Osteoblast (primary cell): ENCODE measurements around the gene SLC38A4.

- CAGE, long polyA plus RNA = no peak
- RRBS = no CpG with 5 or more reads among the region's 9 CpGs
These were observed 121.0 kb upstream of the SLC38A2 start for GRCh38 chr12:46493132-46494320.

- CAGE, long polyA plus RNA = no peak
- RRBS = no CpG with 5 or more reads among the region's 8 CpGs
These were observed 151.6 kb upstream of the SLC38A2 start for GRCh38 chr12:46524010-46524742.

GRCh38 chr12:46548353-46549302 lies 176.1 kb upstream of the SLC38A2 start:
- CAGE, long polyA plus RNA = no peak
- RRBS = no CpG with 5 or more reads among the region's 9 CpGs

DNA sequence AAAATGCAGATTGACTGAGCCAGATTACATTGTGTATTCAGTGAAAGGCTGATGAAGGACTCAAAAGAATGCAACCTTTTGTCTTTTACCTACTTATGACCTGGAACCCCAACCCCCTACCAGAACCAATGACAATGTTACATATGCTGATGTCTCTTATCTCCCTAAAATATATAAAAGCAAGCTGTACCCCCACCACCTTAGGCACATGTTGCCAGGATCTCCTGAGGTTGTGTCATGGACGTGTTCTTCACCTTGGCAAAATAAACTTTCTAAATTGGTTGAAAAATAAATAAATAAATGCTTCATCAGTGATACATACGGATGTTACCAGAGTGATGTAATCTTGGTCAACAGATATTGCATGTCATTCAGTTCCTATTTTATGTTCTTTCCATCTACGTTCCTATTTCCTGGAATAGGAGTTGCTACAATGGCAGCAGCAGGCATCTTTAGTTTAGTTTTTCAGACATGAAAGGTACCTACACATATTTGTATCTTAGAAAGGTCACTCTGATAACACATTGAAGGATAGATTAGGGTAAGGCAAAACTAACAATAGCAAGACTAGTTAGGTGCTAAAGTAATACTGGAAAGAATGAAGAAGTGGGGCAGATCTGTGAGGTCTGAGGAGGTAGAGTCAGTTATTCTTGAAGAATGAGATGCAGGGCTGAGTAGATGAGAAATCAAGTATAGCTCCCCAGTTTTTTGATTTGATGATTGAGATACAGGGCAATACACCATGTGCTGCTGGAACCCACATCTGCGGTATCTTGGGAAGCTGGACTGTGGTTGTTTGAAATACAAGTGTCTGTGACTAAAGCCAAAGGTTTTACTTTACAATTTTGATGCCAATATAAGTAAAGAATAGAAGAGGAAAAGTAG lies 189.7 kb upstream of the SLC38A2 start:
- CAGE, long polyA plus RNA = no peak
- RRBS = no CpG with 5 or more reads among the region's 4 CpGs

DNA sequence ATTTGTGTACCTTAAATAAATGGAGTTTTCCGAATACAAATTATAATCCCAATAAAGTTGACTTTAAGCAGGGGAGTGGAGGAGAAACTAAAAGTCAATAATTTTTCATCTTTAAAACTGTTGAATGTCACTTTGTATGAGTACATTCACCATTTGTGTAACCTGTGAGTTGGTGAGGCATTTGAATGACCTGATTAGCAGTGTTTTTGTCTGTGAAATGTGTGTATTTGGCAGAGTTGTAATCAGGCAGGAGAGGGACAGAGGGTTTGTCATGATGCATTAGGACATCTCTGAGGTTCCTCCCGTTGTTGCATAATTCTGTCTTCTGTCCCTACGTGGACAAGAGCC lies 208.8 kb downstream of the SLC38A4 start:
- CAGE, long polyA plus RNA = no peak
- RRBS = no CpG with 5 or more reads among the region's 3 CpGs

GRCh38 chr12:46799977-46800811 lies 25.6 kb downstream of the SLC38A4 start:
- CAGE, long polyA plus RNA = no peak
- RRBS = no CpG with 5 or more reads among the region's 5 CpGs

DNA sequence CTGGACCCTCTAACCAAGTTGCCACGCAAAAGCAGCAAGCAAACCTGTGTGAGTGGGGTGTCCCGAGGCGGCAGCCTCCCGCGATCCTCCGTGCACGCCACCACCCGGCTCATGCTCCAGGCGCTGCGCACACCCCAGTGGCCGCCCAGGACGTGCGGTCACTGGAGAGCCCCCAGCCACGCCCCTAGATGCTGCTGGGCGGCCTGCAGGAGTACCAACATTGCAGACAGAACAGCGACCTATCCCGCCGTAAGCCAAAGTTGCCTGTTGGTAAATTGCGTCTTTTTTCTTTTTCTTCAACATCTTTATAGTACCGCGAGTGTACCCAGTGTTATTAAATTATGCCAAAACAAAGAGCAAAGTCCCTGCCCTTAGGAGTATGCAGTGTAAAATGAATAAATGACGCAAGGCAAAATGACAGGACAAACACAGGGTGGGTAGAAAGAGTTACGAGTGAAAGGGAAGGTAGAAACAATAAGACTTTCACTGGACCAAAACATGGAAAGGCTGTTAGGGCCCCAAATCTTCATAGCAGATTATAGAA lies at the start of gene SLC38A4:
TSS of gene SLC38A4 (minus strand) at position 139 of the 544 bp plus-strand sequence.
- CAGE, long polyA plus RNA = no peak
- RRBS = no CpG with 5 or more reads among the region's 23 CpGs

DNA sequence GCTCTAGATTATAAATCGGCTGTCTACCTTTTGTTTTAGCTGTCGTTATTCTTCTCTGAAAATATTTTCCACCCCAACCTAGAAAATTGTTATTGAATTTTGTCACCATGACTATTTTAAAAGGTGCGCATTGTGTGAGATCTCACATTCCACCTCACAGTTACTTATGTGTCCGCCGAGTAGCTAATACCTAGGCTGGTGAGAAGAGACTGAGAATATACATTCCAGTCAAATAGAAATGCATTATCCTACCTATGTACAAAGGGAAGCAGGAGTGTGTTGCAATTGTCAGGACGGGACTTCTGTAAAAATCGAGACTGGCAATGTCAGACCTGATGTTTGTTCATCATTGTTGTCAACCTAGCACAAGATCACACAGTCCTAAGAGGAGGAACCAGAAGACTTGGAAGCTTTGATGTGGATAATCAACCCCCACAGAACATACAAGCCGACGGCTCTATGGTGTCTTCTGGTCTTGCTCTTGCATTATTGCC lies 108.8 kb upstream of the SLC38A4 start:
- CAGE, long polyA plus RNA = no peak
- RRBS = no CpG with 5 or more reads among the region's 9 CpGs

- CAGE, long polyA plus RNA = no peak
- RRBS = no CpG with 5 or more reads among the region's 3 CpGs
These were observed 44.0 kb upstream of the PCED1B start for GRCh38 chr12:47035262-47036015.

GRCh38 chr12:47038090-47038801 lies 41.2 kb upstream of the PCED1B start:
- CAGE, long polyA plus RNA = no peak
- RRBS = no CpG with 5 or more reads among the region's 2 CpGs

GRCh38 chr12:47104747-47105480 lies 25.2 kb upstream of the AMIGO2 start:
- CAGE, long polyA plus RNA = no peak
- RRBS = no CpG with 5 or more reads among the region's 13 CpGs

DNA sequence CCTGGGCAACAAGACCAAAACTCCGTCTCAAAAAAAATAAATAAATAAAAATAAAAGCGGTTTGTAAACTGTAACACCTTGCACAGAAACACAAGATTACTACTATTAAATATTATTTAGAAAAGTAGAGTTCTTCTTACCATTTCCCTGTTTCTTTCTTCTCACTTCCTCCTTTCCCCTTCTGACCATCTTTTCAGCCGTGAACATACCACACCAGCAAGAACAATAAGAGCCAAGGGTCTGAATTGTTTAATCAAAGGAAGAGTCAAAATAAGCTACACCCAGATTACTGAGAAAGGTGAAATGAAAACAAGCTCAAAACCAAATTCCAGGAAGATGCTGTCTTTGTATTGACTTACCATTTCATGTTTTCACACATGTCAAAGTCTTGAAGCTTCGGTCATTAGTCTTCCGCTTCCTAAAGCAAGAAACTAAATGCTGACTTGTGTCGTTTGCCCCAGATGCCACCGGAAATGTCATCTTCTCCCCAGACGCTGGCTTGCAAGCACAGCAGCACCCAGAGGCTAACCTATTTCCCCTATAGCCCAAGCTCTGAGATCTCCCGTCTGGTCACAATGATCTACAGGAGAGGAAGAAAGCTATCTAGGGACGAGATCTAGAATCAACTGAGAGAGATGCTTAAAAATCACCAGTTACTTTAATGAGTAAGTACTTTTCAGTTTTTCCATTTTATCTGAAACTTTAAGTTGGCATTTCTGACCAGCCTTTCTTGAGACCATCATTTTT lies 136.4 kb upstream of the AMIGO2 start:
- CAGE, long polyA plus RNA = no peak
- RRBS = no CpG with 5 or more reads among the region's 10 CpGs

- CAGE, long polyA plus RNA = no peak
- RRBS = no CpG with 5 or more reads among the region's 2 CpGs
These were observed 264.2 kb upstream of the AMIGO2 start for GRCh38 chr12:47343876-47344423.

- CAGE, long polyA plus RNA = no peak
- RRBS = no CpG with 5 or more reads among the region's 1 CpG
These were observed 266.8 kb upstream of the AMIGO2 start for GRCh38 chr12:47346544-47346974.

DNA sequence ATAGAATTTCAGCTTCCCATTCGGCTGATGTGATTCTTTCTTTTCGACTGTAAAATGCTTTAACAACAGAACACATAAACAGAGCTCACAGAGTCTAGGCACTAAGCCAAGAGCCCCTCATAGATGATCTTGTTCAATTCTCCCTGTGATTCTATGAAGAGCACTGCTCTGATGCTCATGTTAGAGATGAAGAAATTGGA lies 232.7 kb downstream of the RPAP3 start:
- CAGE, long polyA plus RNA = no peak
- RRBS = no CpG with 5 or more reads among the region's 2 CpGs

- CAGE, long polyA plus RNA = no peak
- RRBS = no CpG with 5 or more reads among the region's 9 CpGs
These were observed 5.2 kb downstream of the RAPGEF3 start for GRCh38 chr12:47753242-47754092.

DNA sequence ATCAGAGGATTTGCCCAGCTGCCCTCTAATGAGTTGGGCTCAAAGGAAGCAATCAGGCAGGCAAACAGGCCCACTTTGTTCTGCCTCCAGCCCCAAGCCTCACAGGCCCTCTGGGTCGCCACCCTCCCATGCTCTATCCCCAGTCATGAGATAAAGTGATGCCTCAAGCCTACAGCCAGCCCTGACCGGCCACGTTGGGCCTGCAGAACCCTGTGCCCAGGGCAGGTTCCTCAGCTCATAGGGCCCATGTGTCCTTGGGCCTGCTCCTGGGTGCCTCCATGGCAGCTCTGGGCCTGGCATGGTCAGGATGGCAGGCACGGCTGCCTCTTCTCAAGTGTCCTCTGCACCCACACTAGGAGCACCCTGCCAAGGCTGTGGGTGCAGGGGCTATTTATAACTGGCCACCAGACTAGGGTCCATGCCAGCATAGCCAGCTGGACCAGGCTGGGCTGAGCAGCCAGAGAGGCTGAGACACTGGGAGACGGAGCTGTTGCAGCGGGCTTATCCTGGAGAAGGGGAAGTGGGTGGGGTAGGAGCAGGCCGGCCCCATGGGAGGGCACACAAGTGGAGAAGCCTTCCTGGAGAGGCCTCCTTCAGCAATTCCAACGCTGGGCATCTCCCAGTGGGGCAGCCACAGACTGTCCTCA lies 20.2 kb downstream of the HDAC7 start:
- CAGE, long polyA plus RNA = no peak
- RRBS = no CpG with 5 or more reads among the region's 8 CpGs

- CAGE, long polyA plus RNA = no peak
- RRBS = no CpG with 5 or more reads among the region's 9 CpGs
These were observed 10.7 kb downstream of the HDAC7 start for GRCh38 chr12:47808904-47809584.

- CAGE, long polyA plus RNA = no peak
- RRBS = under 1% methylated on average over 12 of the region's 51 CpGs
These were observed 898 bp downstream of the HDAC7 start for GRCh38 chr12:47818486-47819523.

- CAGE, long polyA plus RNA = no peak
- RRBS = no CpG with 5 or more reads among the region's 9 CpGs
These were observed 36.1 kb downstream of the VDR start for GRCh38 chr12:47868578-47869132.